Left common carotid artery plus branches (tissue), 1 donor: Measurements from ENCODE around the genes DEPP1, MSMB and NPY4R.

- PRO-cap = no peak
Measured at GRCh38 chr10:42793739-42794124, 11.1 kb downstream of the BMS1 start.

DNA sequence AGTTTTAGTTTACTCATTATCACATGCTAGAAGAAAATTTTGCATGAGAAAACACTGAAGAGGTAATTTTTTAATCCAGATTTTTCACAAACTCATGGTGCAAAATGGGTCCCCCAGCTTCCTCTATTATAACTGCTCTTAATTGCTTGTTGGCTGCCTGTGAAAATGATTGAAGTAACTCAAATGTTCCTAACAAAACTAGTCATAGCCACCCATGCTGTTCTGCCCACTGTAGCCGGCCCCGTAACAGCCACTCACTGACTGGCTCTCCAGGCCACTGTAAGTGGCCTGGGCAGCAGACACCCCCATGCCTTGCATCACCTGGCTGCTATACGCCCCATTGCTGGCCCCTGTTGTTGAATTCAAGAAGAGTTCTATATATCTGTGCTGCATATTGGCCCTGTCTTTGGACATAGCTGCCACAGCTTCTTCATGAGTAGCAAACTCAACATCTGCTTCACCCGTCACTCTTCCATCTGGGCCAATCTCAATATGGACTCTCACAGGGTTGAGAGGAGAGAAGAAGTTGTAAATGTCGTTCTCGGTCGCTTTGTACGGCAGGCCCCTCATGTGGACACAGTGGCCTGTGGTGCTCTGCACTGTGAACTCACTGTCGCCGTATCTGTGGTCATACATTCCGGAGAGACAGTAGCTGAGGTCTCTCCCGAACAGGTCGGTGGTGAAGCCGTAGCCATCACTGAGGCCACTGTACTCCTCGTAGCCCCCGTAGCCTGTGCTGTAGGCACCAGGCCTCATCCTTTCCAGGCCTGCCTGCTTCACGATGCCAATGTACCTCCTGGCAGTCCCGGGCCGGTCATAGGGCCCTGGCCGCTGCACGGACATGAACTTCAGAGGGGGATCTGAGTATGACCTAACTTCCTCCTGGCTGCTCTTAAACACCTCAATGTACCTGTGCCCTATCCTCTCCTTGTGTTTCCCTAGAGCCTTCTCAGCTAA lies 15.3 kb downstream of the FXYD4 start:
- PRO-cap = no peak

DNA sequence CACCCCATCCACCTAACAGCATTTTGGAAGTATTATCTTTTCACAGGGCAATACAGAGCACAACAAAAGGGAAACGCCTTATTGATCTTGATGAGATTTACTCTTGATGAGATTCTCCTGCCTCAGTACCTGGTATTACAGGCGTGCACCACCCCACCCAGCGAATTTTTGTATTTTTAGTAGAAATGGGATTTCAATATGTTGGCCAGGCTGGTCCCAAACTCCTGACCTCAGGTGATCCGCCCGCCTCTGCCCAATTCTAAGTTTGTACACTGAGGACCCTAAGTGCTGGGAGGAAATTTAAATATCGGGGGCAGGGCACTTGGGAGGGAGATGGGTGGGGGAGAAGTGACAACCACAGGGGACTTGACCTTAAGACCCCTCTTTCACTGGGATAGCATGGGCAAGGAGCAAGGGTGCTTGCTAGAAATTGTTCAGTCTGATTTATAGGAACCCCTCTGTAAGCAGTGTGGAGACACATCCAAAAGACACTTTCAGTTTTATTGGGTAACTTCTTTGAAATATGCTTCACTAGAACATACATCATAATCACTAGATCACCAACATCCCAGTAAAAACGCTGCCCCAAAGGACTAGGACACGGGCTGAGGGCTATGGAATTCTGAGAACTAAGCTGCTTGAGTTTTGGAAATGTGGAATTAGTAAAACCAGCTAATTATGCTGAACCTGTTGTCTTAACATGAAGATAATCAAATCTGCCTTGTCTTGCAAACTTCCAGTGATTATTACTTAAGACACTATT lies 14.0 kb downstream of the HNRNPF start:
- PRO-cap = no peak

DNA sequence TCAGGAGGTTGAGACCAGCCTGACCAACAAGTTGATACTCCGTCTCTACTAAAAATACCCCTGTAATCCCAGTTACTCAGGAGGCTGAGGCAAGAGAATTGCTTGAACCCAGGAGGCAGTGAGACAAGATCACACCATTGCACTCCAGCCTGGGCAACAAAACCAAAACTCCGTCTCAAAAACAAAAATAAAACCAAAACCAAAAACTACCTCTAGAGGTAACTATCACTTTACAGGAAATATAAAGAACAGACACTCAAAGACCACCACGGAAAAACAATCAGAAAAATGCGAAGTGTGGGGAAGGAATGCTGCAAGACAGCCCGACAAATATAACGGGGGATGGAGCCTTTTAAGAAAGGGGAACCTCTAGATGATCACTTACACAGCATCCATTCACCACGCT lies 4.3 kb downstream of the HNRNPF start:
- PRO-cap = no peak

- PRO-cap = no peak
Measured at GRCh38 chr10:43451830-43452155, 14.9 kb downstream of the ZNF487 start.

DNA sequence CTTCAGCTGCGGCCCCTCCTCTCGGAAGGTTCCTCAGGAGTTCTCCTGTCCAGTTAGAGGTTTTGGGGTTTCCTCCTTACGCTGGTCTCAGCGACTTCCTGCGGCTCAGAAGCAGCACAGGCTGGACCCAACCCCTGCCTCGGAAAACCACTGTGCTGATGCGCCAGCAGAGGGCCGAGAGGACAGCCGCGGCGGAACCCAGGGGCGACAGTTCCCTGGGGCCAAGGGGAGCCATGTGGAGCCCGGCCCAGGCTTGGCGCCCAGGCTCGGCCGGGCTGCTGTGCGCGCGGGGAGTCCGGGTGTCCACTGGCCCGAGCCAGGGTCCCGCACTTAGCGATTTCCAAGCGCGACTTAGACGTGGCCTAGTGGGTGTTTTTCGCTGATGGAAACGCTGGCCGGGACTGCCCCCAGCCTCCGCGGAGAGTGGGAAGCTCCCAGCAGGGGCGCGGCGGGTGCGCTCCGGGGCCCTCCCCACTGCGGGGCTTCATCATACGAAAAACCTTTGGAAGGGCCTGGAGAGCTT lies 18.6 kb upstream of the ZNF32 start:
- PRO-cap = no peak

DNA sequence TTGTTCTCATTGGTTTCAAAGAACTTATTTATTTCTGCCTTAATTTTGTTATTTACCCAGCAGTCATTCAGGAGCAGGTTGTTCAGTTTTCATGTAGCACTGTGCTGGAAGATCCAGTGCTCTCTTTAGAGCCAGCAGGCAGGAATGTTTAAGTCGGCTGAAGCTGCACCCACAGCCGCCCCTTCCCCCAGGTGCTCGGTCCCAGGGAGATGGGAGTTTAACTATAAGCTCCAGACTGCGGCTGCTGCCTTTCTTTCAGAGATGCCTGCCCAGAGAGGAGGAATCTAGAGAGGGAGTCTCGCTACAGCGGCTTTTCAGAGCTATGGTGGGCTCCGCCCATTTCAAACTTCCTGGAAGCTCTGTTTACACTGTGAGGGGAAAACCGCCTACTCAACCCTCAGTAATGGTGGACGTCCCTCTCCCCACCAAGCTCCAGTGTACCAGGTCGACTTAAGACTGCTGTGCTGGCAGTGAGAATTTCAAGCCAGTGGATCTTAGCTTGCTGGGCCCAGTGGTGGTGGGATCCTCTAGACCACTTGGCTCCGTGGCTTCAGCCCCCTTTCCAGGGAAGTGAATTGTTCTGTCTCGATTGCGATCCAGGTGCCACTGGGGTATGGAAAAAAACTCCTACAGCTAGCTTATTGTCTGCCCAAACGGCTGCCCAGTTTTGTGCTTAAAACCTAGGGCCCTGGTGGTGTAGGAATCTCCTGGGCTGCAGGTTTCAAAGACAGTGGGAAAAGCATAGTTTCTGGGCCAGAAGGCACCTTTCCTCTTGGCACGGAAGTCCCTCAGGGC lies 135.4 kb downstream of the CXCL12 start:
- PRO-cap = no peak

GRCh38 chr10:44383422-44384430 lies 1.2 kb downstream of the CXCL12 start:
- PRO-cap = no peak

DNA sequence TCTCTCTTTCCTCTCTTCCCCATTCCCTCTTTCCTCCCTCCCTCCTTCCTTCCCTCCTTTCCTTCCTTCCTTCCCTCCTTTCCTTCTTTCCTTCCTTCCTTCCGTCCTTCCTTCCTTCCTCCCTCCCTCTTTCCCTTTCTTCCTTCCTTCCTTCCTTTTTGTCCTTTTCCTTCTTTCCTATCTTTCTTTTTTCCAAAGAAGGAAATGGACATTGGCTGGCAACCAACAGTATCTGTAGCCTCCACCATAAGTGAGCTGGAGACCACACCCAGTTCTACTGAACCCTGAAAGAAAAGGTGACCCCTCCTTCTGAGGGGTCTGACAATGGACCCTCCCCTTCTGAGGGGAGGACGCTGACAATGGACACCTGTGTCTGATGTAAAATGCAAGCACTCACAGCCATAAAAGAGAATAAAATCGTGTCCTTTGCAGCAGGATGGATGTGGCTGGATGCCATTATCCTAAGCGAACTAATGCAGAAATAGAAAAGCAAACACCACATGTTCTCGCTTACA lies 2.1 kb upstream of the RASSF4 start:
- PRO-cap = no peak

- PRO-cap = no peak
Measured at GRCh38 chr10:44973173-44974444, 5.0 kb downstream of the DEPP1 start.

DNA sequence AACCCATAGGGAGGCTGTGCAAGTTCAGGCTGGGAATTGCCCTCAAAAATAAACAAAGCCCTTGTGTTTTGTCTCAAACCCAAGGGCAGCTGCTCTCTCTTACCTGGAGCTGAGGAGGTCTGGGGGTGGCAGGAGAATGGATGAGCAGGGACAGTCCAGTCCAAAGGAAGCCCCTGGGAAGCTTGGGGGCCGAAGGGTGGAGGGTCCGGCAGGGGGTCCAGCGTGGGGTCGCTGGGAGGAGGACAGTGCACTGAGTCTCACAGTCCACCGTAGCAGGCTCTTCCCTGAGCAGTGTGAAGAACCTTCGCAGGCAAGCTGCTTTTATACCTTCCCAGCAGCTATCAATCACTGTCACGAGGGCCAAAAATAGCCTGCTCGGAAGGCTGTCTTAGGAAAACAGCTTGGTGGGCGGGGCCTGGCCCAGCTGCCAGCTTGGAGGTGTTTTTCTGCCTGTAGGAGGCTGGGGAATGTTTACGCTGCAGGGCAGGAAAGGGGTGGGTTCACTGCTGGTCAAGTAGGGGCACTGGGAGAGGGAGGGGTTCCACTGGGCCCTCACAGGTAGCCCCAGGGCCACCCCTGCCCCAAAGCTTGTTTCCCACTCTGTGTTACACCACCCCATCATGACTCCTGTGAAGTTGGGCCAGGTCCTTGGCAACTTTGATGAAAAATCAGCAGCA lies at the start of gene DEPP1:
Gene DEPP1 (minus strand): TSS at position 295 of the 677 bp plus-strand sequence.
- PRO-cap = unidirectional peak, minus-strand start at position 295 of the sequence

DNA sequence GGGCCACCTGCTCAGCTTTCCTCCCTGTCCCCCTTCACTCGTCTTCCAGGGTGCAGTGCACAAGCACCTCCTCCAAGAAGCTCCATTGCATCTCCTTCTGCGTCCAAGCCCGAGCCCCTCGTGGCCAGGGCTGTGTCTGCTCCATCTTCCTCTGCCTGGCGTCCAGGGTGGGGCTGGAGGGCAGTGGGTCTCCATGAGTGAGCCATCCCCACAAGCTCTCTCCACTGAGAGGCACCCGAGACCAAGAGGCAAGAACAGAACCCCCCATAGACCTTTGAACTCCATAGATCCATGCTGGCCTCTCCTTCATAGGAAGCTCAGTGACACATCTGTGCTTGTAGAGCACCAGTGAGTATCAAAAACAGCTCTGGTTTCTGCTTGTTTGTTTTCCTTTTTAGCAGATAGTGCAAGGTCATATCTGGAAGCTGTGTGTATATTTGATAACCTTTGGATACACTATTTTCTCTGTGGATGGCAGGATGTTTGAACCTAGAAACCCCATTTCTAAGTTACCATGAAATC lies 2.0 kb upstream of the DEPP1 start:
- PRO-cap = no peak

GRCh38 chr10:45420319-45421027 lies 46.5 kb downstream of the ALOX5 start:
- PRO-cap = no peak

- PRO-cap = no peak
Measured at GRCh38 chr10:45421105-45421786, 47.2 kb downstream of the ALOX5 start.

- PRO-cap = no peak
Measured at GRCh38 chr10:45971674-45972189, 557 bp upstream of the TIMM23 start.

GRCh38 chr10:46009989-46011243 lies 20.0 kb downstream of the NCOA4 start:
- PRO-cap = no peak

GRCh38 chr10:46045998-46046744 lies at the start of gene MSMB:
TSS of gene MSMB (minus strand) at chr10:46046269.
- PRO-cap = no peak

- PRO-cap = no peak
Measured at GRCh38 chr10:46465852-46466086, at the start of gene NPY4R. TSS of gene NPY4R (minus strand) at chr10:46465958.

GRCh38 chr10:46553007-46553257 lies 3.5 kb downstream of the GPRIN2 start:
- PRO-cap = no peak

GRCh38 chr10:47082315-47082768 lies 171.1 kb downstream of the PTPN20 start:
- PRO-cap = no peak